ENCODE data around the genes KCNIP3, TRIM43 and STARD7.

DNA sequence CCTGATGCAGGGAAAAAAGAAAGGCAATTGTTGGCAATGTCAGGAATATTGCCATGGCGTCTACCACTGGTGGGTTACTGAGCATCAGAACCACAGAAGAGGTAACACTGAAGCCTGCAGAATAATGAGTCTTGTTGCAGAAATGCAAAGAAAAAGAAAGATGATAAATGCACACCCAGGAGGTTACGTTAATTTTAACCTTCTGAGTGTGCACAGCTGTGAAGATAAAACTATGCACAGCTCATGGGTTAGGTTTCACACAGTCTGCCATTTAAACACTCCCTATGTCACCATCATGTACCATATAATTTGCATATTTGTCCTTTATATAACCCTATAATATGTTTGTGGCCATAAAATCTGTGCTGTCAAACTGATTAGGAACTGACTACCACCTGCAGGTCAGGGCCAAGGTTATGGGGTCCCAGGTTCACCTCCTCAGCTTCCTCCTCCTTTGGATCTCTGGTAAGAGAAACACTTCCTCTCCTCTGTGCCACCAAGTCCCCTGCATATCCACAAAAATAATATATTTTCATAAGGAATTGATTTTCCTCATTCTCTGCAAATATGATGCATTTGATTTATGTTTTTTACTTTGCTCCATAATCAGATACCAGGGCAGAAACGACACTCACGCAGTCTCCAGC is 205.5 kb downstream of the RPIA start:
- PRO-cap = no peak

- PRO-cap = no peak
Observed at GRCh38 chr2:89837641-89838241, 1146.3 kb downstream of the RPIA start.

DNA sequence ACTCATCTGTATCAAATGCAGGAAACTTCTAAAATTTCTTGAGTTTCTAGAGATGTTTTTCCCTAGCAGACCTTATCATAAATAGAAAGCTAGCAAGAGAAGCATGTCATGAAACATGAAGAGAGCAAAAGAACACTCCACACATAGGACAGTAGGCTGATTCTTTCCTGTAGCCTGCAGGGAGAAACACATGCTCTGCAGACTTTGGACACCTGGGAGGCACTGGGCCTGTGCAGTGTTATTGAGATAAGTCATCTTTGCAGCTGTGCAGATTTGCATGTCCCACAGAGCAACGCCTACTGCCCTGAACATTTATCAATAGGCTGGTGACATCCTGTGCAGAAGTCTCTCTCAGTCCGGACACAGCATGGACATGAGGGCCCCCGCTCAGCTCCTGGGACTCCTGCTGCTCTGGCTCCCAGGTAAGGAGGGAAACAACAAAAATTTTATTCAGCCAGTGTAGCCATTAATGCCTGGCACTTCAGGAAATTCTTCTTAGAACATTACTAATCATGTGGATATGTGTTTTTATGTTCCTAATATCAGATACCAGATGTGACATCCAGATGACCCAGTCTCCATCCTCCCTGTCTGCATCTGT is 1277.1 kb downstream of the RPIA start:
- PRO-cap = no peak

DNA sequence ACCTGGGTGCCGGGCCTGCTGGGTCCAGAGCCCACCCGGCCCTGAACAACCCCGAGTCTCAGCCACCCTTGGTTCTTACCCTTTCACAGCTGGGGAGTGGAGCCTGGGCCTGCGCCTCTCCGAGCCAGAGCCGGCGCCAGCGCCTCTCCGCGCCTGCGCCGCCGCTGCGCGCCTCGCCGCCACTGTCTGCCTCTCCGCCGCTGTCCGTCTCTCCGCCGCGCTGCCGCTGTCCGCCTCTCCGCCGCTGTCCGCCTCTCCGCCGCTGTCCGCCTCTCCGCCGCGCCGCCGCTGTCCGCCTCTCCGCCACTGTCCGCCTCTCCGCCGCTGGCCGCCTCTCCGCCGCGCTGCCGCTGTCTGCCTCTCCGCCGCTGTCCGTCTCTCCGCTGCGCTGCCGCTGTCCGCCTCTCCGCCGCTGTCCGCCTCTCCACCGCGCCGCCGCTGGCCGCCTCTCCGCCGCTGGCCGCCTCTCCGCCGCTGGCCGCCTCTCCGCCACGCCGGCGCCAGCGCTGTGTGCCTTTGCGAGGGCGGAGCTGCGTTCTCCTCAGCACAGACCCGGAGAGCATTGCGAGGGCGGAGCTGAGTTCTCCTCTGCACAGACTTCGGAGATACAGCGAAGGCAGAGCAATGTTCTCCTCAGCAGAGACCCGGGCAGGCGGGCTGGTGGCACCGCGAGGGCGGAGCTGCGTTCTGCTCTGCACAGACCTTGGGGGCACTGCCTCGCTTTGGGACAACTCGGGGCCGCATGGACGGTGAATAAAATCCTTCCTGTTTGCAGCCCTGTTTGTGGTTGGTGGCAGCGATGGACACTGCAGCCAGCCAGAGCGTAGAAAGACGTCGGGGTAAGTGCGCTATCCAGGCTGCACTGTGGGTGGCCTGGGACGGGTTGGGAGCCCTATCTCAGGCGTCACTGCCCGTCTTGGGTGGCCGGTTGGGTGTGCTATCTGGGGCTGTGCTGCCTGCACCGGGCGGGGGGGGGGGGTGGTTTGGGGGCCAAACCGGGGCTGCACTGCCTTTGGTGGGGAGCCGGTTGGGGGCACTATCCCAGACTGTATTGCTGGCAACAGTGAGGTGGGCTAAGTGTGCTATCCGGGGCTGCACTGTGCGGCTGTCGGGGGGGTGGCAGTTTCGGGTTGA is 1553.8 kb downstream of the RPIA start:
- PRO-cap = no peak

DNA sequence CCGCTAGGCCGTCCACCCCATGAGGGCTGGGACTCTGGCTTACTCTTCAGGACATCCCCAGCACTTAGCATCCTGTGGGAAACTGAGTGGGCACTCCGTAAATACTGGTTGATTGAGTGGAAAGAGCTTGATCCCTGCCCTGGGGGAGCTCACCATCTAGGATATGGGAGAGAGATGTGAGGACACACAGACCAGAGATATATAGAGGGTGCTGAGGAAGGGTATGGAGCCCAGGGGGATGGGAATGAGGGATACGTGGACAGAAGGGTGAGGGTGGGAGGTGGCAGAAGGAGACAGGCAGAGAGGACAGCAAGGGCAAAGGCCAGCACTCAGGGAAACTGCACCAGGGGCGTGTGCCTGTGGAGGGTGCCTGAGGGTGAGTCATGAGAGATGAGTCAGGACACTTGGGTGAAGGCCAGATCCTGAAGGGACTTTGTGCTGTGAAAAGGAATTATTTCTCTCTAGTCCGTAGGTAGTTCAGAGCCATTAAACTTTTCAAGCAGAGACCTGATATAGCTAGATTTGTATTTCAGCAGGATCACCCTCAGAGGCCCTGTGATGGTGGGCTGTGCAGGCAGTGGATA is 2820.8 kb upstream of the AQP7B start:
- PRO-cap = unidirectional peak, plus-strand start at position 464 of the sequence

- PRO-cap = no peak
Observed at GRCh38 chr2:94220120-94220355, 367.1 kb upstream of the AQP7B start.

DNA sequence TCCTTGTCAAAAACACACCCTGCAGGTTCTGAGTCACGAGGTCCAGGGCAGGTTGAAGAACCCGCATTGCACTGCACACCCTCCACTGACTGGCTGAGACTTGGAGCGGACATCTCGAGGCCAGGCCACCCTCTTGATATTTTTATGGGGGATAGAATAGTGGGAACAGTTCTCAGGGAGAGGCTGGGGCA is 5.8 kb downstream of the MAL start:
- PRO-cap = no peak

GRCh38 chr2:95040946-95041461 is 15.5 kb downstream of the MAL start:
- PRO-cap = no peak

- PRO-cap = no peak
Observed at GRCh38 chr2:95043231-95043745, 17.8 kb downstream of the MAL start.

- PRO-cap = no peak
Observed at GRCh38 chr2:95296675-95297616, at the start of gene KCNIP3. KCNIP3 (plus strand) TSS chr2:95297347.

GRCh38 chr2:95591805-95592197 is at the start of gene TRIM43:
TRIM43 (plus strand) TSS chr2:95592001.
- PRO-cap = no peak

- PRO-cap = no peak
Observed at GRCh38 chr2:95828482-95829020, 163.1 kb downstream of the ANKRD36C start.

DNA sequence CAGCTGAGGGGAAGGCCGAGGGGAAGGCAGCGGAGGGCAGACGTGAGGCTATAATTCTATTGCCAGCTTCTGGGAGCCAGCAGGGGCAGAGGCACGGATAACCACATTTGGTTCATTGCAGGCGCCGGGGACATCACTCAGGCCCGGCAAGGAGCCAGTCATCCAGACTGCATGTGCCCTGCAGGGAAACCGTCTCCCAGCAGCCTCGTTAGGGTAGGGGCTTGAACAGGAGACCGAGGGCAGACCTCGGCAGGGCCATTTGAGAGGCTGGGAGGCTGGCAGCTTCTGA is 24.9 kb downstream of the ADRA2B start:
- PRO-cap = no peak

DNA sequence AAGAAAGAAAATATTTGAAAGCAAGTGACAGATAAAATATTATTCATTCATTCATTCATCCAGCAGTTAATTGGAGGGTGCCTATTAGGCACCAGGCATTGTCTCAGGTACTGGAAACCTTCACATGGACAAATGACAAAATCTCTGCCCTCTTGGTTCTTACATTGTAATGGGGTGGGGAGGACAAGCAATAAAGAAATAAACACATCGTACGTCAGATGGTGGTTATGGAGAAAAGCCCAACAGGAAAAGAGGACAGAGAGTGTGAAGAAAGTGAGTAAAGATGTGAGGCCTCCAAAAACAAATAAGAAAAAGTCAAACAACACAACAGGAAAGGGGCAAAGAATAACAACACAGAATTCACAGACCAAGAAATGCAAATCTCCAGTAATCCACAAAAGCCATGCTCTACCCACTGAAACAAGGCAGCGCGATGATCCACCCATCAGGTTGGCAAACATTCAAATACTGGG is 16.5 kb upstream of the DUSP2 start:
- PRO-cap = no peak

GRCh38 chr2:96185316-96186049 is 23.1 kb downstream of the STARD7 start:
- PRO-cap = no peak

GRCh38 chr2:96207734-96208891 is at the start of gene STARD7:
STARD7 (minus strand) TSS chr2:96208827.
- PRO-cap = bidirectional peak, plus-strand start at chr2:96208407, minus-strand start at chr2:96208316; bidirectional peak, plus-strand start at chr2:96209015, minus-strand start at chr2:96208822

GRCh38 chr2:96253358-96253809 is 12.4 kb downstream of the TMEM127 start:
- PRO-cap = no peak

- PRO-cap = no peak
Observed at GRCh38 chr2:96253810-96254211, 12.0 kb downstream of the TMEM127 start.

GRCh38 chr2:96321121-96322265 is 3.6 kb upstream of the ITPRIPL1 start:
- PRO-cap = unidirectional peak, minus-strand start at chr2:96321888

DNA sequence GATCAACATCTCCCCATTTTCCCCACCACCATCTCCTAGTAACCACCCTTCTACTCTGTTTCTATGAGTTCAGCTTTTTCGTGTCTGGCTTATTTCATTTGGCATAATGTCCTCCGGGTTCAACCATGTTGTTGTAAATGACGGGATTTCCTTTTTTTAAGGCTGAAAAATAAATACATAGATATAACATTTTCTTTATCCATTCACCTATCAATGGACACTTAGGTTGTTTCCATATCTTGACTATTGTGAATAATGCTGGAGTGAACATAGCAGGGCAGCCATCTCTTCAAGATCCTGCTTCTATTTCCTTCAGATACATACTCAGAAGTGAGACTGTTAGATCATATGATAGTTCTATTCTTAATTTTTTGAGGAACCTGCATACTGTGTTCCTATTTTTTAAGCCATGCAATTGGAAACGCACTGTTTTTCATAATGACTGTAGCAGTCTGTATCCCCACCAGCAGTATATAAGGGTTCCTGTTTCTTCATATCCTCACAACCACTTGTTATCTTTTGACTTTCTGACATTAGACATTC is 15.6 kb downstream of the NEURL3 start:
- PRO-cap = no peak

Measured in Metastatic Lung Carcinoma in the Adrenal Gland (tissue), 1 donor.